Skeletal muscle satellite cell (primary cell): ENCODE measurements around a stretch of chr7.

DNA sequence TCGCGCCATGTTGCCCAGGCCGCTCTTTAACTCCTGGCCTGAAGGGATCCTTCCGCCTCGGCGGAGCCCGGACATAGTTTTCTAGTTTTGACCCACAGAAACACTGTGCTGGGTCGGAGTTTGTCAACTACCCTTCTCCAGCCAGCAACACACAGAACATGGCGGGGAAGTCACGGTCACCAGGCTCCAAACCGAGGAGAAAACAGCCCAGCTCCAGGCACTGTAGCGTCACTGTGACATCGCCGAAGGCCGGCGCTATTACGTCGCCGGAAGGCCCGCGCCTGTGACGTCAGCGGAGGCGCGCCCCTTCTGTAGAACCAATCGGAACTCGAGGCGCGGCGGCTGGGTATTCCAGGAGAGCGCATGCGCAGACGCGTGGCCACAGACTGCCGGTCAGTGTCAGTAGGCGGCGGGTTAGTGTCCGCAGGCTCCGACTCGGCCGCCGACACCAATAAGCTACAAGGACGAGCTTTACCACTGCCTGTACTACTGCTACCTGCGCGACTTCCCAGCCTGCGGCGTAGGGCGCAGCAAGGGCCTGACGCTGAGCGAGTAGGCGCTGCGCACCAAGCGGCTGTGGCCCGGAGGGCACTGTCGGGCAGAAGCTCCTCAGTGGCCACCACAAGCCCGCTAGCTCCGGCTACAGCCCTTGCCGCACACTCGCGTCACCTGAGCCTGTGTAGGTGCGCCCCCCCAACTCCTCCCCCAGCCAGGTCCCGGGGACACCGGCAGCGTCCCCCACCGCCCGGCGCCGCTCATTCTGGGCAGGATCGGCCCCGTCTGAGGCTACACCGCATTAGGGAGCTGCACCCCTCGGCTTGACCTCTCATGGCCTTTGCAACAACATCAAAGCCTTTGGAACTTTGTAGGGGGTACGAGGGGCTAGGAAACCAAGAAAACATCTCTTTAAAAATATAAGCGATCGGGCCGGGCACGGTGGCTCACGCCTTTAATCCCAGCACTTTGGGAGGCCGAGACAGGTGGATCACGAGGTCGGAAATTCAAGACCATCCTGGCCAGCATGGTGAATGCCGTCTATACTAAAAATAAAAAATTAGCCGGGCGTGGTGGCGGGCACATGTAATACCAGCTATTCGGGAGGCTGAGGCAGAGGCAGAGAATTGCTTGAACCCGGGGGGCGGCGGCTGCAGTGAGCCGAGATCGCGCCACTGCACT is 35.0 kb upstream of the SRRM3 start:
- CAGE, long polyA plus RNA, result no peak

- CAGE, long polyA plus RNA, result no peak
Observed at GRCh38 chr7:76220747-76221034, 19.0 kb downstream of the SRRM3 start.

DNA sequence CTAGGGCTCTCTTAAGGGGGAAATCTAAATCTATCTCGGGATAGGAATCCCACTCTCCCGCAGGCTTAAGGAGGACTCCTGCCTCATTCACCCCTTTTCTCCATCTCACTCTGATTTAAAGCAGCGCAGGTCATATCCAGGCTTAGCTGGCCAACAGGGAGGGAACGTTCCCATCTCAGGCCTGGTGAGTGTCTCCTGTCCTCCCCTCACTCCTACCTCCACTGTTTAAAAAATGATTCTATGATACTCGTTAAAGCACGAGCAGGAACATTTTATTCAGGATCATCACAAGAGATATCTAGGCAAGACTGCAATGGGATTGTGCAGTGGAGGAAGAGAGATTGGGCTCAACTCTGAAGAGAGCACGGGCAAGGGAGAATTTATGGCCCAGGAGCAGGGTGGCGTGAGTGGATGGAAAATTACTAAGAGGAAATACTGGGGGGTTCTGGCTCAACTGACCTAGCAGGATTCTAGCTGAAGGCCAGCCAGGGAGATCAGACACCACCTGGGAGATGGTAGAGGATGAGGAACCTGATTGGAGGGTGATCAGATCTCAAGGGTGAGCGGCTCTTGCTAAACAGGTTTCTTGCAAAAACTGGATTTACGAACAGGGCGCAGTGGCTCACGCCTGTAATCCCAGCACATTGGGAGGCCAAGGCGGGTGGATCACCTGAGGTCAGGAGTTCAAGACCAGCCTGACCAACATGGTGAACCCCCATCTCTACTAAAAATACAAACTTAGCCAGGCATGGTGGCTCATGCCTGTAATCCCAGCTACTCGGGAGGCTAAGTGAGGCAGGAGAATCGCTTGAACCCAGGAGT is 9.0 kb upstream of the HSPB1 start:
- CAGE, long polyA plus RNA, result no peak

- CAGE, long polyA plus RNA, result no peak
Observed at GRCh38 chr7:76327938-76328393, 25.5 kb downstream of the HSPB1 start.

- CAGE, long polyA plus RNA, result no peak
Observed at GRCh38 chr7:76333527-76334123, 25.2 kb downstream of the YWHAG start.

DNA sequence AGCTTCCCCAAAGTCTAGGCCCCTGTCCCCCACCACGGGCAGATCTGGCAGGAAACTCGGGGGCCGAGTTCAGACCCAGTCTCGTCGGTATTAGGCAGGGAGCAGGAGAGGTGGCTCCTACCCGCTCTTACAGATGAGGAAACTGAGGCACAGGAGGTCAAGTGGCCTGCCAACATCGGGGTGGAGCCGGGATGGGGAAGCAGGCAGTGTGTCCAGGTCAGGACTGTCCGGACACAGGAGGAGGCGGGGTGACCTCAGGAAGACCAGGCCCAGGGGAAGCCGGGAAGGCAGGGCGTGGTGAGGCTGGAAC is 1.7 kb downstream of the UPK3B start:
- CAGE, long polyA plus RNA, result no peak

DNA sequence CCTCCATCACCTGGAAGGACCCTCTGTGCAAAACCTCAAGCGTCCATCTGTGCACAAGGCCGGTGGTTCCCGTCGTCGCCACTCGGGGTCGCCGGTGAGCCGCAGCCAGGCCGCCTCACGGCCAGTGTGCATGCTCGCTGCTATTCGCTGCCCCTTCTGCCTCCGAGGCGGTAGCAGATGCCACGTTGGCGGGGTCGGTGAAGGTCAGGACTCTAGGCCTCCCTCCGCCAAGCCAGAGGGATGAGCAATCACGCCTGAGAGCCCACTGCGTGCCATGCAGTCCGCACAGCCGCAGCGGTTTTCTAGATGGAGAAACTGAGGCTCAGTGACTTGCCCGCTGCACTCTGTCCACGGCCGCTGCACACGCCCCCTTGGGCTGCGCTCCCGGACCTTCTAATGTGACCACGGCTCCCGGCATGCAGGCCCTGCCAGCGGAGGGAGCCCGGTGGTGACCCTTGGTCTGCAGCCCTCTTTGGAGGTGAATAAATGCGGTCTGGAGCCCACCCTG is 5.7 kb downstream of the UPK3B start:
- CAGE, long polyA plus RNA, result no peak

DNA sequence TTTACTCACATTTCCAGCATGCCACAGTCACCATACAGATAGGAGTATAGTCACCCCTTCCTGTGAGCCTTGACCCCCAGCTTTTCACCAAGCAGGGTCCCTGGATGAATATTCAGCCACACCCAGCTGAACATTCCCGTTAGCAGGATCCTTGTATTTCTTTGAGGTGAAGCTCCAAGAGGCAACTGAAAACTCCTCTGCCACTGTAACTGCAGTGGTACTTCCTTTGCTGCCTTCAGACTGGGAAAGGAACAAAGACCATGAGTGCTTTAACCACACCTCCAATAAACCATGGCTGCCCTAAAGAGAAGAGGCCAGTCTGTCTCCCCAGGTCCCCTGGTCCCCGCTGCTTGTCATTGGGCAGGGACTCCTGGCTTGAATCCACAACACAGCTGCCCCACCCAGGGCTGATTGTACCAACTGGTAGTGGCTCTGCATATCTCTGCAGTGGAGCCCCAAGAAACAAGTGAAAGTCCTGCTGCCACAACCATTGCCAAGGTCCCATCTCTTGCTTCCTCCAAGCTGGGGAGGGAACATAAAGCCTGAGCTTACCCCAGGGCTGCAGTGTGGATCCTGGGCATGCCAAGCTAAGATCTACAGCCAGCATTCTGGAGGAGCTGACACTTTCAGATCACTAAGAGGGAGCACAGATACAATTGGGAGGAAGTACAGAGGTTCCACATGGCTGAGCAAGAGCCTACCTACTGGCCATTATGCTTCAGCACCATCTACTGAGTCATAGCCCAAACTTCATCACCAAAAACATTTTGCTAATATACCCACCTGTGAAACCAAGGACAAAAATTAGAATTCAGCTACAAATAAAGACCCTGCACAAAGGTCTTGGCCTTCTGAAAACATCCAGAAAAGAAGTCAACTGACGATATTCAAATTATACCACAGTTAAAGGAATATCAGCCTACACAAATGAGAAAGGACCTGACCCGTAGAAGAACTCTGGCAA is 35.4 kb downstream of the POMZP3 start:
- CAGE, long polyA plus RNA, result no peak

GRCh38 chr7:76609991-76610849 is 16.9 kb downstream of the POMZP3 start:
- CAGE, long polyA plus RNA, result no peak

DNA sequence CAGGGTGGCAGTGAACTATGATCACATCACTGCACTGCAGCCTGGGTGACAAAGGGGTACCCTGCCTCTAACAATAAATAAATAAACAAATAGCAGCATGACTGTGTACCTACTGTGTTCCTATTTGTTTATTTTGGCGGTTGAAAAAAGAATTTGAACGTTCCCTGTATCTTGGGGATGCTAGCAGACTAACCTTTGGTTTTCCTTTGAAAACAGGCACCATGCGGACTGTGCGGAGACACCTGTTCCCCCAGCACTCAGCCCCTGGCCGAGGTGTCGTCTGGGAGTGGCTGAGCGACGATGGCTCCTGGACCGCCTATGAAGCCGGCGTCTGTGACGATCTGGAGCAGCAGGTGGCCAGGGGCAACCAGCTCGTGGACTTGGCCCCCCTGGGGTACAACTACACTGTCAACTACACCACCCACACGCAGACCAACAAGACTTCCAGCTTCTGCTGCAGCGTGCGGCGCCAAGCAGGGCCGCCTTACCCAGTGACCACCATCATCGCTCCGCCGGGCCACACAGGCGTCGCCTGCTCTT is 51.7 kb downstream of the SPDYE17 start:
- CAGE, long polyA plus RNA, result no peak

DNA sequence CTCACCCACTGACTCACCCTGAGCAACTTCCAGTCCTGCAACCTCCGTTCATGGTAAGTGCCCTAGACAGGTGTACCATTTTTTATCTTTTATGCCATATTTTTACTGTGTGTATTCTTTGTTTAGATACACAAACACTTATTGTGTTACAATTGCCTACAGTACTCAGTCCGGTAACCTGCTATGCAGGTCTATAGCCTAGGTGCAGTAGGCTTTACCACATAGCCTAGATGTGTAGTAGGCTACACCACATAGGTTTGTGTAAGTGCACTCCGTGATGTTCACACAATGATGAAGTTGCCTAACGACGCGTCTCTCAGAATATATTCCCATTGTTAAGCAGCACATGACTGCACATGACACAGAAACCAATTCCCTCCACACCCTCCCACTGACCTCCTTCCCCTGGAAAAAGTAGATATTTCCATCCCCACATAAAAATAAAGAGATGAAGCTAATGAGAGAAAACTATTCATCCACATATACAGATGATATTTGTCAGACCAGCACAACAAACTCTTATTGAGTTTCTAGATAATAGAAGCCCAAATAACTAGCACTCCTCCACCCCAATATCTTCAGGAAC is 44.9 kb upstream of the FGL2 start:
- CAGE, long polyA plus RNA, result no peak

GRCh38 chr7:77269674-77270158 is 70.1 kb upstream of the FGL2 start:
- CAGE, long polyA plus RNA, result no peak

GRCh38 chr7:77278017-77278613 is 78.5 kb upstream of the FGL2 start:
- CAGE, long polyA plus RNA, result no peak

- CAGE, long polyA plus RNA, result no peak
Observed at GRCh38 chr7:77337967-77338665, 78.0 kb downstream of the GSAP start.

GRCh38 chr7:77339058-77339406 is 77.1 kb downstream of the GSAP start:
- CAGE, long polyA plus RNA, result no peak

DNA sequence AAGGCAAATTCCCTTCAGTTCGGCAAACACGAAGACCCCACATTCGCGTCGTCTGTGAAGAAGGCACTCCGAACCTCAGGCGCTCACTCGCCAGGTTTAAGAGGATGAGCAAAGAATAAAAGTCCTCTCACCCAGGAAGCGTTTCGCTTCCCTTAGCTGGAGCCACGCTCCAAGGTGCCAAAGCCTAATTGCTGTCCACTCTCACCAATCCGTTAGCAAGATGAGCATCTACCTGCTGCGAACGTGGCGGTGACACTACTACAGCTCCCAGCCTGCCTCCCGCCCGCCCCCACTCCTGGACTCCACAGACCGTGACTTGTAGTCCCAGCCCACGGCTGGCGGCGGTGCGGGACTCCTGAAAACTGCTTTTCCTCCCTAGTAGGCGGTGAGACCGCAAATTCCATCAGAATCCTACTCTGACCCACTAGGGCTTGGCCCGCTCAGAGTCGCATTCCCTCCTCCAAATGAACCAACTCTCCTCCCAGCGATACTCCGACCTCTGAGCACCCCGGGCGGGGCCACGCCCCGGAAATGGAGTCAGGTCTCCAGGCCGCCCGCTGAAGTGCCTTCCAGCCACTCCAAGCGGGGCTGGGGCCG is 615 bp upstream of the PTPN12 start:
- CAGE, long polyA plus RNA, result no peak

GRCh38 chr7:77728316-77728834 is 32.1 kb downstream of the RSBN1L start:
- CAGE, long polyA plus RNA, result no peak

- CAGE, long polyA plus RNA, result no peak
Observed at GRCh38 chr7:77797511-77797919, 719 bp downstream of the TMEM60 start.

DNA sequence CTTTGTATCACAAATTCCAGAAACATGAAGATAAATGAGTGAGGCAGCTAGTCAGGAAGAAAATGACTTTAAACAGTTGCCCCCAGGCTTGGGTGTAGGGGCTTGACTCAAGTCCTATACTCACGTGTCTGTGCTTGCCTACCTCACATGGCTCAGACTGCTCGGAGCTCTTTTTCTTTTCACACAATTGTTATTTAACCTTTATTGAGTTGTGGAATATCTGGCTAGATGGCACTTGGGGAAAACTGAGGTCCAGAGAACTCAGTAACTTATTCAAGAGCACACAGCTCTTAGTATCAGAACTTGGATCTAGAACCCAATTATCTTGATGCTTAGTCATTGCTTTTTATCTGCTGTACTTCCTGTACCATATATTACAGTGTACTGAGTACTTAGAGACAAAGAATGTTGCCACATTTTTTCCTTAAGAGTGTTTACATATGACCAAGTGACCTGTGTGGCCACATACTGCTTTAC is 36.2 kb upstream of the TMEM60 start:
- CAGE, long polyA plus RNA, result no peak

DNA sequence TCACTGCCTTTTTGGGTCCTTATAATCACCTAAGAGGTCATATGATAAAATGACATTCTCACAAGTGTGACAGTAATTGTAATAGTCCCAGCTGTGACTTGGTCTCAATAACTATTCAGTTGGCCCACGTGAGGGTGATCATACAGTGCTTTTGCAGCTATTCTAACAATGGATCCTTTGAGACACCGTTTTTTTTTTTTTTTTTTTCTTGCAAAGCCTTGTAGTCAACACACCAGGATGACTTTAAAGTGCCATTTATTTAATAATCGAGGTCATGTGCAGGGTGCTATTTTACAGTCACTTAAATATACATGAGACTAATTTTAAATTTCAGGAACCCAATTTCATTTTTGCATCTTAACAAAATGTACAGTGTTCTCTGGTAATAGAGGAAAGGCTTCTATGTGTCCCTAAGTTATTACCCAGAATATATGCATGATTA is 760.4 kb upstream of the TMEM60 start:
- CAGE, long polyA plus RNA, result no peak